Right common carotid artery plus branches (tissue), 1 donor: Measurements from ENCODE around the genes HIRA and TBX1.

DNA sequence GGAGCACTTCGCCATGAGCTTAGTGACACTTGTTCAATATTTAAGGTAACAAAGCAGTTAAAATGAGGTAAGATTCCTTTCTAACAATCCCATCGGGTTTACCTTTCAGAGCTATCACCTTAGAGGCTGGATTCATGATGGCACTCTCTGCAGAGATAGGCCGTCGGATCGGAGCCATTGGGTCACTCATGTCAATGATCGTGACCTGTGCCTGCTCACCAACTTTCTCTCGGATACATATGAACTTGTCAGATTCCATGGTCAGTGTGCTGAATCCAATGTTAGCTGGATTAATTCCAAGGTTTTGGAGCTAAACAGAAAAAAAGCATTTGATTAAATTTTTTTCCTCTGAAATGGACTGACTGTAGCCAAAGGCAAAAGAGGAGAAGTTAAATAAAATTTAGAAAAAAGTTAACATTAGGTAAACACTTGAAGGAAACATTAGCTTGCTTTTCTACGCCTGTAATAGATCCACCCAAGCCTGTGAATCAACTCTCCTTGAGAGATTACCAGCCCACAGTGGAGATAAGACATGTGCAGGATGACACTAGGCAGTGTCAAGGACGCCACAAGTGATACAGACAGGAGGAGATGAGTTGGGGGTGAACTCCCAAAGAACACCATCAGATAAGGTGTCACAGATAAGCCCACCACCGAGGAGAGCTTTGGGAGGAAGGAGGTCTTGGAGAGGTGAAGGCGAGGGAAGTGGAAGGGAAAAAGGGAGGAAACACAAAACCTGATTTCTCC is 15.8 kb downstream of the CLTCL1 start:
- PRO-cap: no peak

- PRO-cap: no peak
Measured at GRCh38 chr22:19375375-19375973, 56.1 kb downstream of the HIRA start.

- PRO-cap: no peak
Measured at GRCh38 chr22:19426036-19426802, 5.3 kb downstream of the HIRA start.

- PRO-cap: bidirectional peak, plus-strand start at chr22:19431822, minus-strand start at chr22:19431733; bidirectional peak, plus-strand start at chr22:19432036, minus-strand start at chr22:19431970; bidirectional peak, plus-strand start at chr22:19432549, minus-strand start at chr22:19432327
Measured at GRCh38 chr22:19431563-19432632, at the start of gene HIRA. HIRA (minus strand) TSS chr22:19431733.

DNA sequence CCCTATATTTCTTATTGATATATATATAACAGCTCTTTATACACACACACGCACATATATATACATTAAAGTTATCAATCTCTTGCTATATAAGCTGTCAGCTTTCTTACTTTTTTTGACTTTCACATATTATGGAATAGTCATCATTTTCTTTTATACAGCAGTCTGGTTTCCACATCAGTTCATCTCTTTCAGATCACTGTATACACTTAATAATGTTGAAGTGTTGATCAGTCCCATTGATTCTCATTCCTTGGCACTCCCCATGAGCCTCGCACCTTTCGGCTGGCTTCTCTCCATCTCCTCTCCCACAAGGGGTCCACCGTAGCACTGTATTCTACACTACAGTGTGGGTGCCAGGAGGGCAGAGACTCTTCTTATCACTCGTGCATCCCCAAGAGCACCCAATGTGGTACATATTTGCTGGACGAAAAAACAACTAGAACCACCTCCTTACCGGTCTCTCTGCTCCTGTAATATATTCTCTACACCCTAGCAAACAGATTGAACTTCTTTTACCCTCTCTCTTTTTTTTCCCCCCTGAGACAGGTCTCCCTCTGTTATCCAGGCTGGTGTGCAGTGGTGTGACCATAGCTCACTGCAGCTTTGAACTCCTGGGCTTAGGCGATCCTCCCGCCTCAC is 1.2 kb downstream of the C22orf39 start:
- PRO-cap: no peak

DNA sequence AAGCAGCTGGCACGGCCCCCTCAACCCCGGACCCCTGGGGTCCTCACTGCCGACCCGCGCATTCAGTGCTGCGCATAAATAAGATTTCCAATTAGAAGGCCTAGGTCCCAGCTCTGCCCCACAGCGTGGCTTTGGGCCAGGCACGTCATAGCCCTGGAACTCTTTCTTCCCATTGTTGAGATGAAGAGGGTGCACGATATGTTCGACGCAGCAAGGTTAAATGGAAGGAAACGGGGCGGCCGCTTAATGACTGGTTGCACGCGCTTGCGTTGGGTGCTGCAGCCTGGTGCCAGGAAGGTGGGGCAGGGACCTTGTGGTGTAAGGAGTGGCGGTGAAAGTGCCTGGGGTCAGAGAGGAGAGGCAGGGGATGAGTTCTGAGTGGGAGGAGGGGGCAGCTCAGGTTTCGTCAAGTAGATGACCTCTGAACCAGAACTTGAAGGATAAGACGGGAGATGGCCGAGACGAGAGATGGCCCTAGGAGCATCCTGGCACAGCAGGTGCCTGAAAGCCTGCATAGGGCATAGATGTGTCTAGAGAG is 42.9 kb upstream of the CLDN5 start:
- PRO-cap: no peak

- PRO-cap: unidirectional peak, plus-strand start at chr22:19597644
Measured at GRCh38 chr22:19597320-19598066, 73.3 kb upstream of the CLDN5 start.

- PRO-cap: no peak
Measured at GRCh38 chr22:19632628-19633140, 81.6 kb upstream of the SEPTIN5 start.

GRCh38 chr22:19641243-19641965 is 72.9 kb upstream of the SEPTIN5 start:
- PRO-cap: no peak

DNA sequence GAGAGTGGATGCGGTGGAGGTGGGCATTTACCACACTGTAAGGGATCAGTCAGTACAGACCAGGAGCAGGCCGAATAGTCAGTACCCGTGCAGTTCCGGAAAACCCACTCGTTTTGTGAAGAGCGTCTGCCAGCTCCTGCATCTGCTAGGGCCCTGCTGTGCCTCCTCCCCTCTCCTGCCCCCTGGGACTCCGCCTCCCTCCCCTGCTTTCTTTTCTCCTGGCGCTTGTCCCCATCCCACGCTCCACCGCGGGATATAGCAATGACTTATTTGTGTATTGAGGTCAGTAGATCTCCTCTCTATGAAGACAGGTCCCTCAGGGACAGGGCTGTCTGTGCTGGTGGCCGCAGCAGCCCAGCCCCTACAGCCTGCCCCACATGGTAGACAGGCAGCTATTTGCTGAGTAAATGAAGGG is 50.3 kb upstream of the SEPTIN5 start:
- PRO-cap: no peak

DNA sequence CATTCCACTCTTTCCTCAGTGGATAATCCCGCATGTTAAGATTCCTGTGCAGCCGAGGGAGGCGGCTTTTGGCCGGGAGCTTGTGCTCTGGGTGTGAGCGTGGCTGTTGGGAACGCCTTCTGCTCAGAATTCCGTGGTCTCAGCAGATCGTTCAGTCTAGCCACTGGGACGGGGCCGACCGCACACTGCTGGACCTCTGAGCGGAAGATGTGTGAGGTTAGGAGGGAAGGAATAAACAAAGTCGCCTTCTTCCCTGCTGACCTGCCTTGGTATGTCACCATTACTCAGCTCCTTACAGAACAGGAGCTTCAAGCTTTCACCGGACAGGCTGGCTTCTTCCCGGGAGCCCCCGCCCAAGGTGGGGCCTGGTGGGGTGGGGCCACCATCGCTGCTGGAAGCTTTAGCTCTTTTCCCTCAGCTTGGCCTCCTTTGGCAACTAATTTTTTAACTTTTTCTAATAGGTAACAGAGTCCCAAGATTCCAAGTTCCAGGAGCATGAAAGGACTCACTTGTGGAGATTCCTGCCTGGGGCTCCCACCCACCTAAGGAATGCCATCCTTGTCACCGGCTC is 22.5 kb upstream of the SEPTIN5 start:
- PRO-cap: unidirectional peak, plus-strand start at position 154 of the sequence

GRCh38 chr22:19723726-19724726 is 687 bp downstream of the GP1BB start:
- PRO-cap: no peak

DNA sequence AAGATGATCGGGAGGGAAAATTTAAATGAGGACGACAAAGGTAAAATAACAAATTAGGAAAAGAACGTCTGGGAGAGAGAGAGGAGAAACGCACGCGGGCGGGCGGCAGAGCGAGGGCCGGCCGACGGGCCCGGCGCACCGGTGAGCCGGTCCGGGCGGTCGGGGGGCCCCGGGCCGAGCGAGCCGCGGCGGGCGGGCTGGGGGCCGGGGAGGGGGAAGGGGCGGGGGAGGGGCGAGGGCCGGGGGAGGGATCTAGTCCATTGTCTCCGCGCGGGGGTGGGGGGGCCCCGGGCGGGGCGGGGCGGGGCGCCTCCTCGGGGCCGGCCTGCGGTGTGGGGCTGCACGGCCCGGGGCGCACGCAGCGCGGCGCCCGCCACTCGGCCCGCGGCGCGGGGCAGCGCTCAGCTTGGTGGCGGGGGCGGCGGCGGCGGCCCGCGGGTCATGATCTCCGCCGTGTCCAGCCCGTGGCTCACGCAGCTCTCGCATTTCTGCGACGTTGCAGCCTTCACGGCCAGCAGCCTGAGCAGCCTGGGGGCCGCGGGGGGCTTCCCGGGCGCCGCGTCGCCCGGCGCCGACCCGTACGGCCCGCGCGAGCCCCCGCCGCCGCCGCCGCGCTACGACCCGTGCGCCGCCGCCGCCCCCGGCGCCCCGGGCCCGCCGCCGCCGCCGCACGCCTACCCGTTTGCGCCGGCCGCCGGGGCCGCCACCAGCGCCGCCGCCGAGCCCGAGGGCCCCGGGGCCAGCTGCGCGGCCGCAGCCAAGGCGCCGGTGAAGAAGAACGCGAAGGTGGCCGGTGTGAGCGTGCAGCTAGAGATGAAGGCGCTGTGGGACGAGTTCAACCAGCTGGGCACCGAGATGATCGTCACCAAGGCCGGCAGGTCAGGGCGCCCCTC is at the start of gene TBX1:
TSS of gene TBX1 (plus strand) at position 376 of the 893 bp plus-strand sequence.
- PRO-cap: unidirectional peak, plus-strand start at position 385 of the sequence

DNA sequence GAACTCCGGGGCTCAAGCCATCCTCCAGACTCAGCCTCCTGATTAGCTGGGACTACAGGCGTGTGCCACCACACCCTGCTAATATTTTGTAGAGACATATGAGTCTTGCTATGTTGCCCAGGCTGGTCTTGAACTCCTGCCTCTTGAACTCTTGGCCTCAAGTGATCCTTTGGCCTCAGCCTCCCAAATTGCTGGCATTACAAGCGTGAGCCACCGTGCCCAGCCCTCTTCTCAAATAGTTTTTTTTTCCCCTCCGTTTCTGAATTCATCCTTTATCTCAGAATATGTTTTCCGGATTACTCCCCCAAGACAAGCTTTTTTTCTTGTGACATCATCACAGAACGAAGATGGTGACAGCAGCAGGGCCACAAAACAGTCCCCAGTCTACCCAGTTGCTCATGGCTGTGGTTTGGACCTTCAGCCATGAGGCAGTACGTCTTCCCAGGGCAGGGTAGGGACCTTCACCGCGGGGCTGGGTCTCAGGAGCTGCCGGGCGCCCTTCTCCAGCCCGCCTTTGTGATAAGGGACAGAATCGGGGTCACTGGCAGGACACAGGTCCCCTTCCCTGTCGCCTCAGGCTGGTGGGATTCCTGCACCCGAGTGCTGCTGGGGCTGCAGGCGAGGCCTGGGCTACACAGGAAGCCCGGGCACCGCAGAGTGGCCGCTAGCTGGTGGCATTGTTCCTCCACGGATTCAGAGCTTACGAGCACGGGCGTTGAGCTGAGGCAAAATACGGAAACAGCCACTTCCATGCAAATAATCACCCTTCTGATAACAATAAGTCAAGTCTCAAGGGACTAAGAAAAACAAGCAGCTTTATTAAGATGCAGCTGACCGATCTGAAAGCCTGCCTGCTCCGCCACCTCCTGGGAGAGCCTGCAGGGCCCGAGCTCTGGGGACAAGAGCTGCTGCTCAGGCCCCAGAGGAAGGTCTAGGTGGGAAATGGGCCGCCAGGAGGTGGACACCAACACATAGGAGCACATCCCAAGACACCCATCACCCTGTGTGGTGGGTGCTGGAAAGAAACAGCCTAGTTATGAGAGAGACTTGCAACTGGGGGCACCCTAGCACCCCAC is 12.2 kb downstream of the TBX1 start:
- PRO-cap: no peak

GRCh38 chr22:19846644-19847441 is 7.8 kb downstream of the GNB1L start:
- PRO-cap: no peak

- PRO-cap: no peak
Measured at GRCh38 chr22:19853974-19854729, 522 bp downstream of the GNB1L start.

- PRO-cap: no peak
Measured at GRCh38 chr22:19877870-19878588, 23.4 kb upstream of the GNB1L start.

DNA sequence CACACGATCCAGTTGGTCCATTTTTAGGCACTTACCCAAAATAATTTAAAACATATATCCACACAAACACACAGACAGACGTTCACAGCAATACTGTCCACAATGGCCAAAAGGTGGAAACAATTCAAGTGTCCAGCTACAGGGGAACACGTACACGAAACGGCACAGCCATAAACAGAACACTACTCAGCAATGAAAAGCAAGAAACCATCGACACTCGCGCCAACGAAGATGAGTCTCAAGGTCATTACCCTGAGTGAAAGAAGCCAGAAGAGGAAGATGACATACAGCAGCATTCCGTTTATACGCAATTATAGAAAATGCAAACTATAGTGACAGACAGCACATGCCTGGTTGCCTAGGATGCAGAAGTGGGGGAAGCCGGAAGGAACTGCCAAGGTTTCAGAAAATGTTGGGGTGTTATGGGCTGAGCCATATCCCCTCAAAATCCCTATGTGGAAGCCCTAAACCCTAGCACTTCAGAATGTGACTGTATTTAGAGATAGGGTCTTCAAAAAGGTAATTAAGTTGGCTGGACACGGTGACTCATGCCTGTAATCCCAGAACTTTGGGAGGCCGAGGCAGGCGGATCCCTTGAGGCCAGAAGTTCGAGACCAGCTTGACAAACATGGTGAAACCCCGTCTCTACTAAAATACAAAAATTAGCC is 13.2 kb upstream of the COMT start:
- PRO-cap: no peak

- PRO-cap: no peak
Measured at GRCh38 chr22:19942152-19942346, 431 bp upstream of the TXNRD2 start.

- PRO-cap: no peak
Measured at GRCh38 chr22:19995542-19996069, 21.0 kb downstream of the ARVCF start.